Myometrial cell (primary cell): ENCODE measurements around a stretch of chr1.

- RAMPAGE, long total RNA = start-site peak on the minus strand at chr1:120341988-120342070, 29 and 91 reads in 2 replicates
Measured at GRCh38 chr1:120341231-120342362, 73.2 kb upstream of the NBPF8 start.

DNA sequence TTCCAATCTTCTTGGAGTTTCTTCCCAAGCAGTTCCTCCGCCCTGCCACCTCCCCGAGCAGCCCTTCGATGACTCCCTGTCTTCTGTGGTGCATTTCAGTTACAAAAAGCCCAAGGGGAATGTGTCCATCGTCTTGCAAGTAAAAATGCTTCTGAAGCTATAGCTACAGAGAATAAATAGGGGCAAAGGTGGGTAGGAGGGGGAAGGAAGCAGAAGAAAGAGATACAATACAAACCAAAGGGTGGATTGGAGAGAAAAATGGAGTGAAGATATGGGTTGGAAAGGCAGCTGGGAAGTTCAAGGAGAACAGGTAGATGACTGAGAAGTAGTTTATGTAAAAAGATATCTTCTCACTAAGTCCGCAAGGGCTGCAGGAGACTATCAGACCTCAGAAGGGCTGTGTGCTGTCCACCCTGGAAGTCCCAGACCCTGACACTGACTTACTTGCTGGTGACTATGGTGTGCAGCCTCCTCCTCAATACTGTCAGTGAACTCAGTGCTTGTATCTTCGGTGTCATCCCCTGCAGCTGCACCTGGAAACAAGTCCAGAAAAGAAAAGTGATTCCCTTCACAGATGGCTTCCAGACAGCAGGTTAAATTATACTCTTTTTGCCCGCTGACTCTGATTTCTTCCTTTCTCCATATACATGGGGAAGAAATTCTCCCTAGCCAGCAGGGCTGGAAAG, 115.2 kb downstream of the NBPF8 start:
- RAMPAGE, long total RNA = no peak

GRCh38 chr1:120914036-120914673, 24.6 kb downstream of the PPIAL4A start:
- RAMPAGE, long total RNA = no peak

- RAMPAGE, long total RNA = no peak
Measured at GRCh38 chr1:121097606-121098369, 86.4 kb downstream of the FAM72B start.

- RAMPAGE, long total RNA = no peak
Measured at GRCh38 chr1:143699190-143699699, 206.5 kb downstream of the H3-7 start.

DNA sequence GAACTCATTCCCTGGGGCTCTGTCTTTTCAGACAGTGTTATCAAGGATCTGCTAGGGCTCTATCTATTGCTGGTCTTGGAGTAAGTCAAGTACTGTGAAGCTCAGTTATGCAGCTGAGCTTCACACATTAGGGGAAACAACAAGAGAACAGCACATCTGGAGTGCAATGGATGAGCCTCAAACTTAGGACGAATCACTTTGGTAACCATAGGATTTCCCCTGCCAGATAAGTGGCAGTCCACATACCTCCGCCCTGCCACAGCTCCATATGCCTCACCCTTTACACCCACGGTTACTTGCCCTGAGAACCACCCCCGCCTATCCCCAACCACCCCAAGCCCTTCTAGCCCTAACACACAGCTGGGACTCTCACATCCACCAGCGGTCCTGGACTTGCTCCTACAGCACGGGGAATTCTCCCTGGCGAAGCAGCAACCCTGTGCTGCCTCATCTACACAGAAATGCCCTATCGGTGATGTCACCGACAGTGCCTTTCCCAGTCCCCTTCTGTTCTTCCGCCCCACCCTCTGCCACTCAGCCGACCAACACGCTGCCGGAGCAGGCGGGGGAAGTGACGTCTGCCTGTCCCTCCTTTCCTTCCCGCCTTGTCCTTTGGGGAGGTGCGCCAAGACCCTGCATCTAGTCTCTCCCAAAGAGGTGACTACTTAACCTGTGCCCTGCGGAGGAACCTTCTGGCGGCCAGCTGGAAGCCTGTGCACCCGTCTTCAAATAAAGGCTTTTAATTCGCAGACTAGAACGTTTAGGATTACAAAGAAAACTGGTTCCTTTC, 185.2 kb downstream of the H3-7 start:
- RAMPAGE, long total RNA = no peak

- RAMPAGE, long total RNA = no peak
Measured at GRCh38 chr1:145169375-145170082, 72.4 kb downstream of the PPIAL4D start.

- RAMPAGE, long total RNA = no peak
Measured at GRCh38 chr1:145287552-145287866, 45.5 kb upstream of the PPIAL4D start.

DNA sequence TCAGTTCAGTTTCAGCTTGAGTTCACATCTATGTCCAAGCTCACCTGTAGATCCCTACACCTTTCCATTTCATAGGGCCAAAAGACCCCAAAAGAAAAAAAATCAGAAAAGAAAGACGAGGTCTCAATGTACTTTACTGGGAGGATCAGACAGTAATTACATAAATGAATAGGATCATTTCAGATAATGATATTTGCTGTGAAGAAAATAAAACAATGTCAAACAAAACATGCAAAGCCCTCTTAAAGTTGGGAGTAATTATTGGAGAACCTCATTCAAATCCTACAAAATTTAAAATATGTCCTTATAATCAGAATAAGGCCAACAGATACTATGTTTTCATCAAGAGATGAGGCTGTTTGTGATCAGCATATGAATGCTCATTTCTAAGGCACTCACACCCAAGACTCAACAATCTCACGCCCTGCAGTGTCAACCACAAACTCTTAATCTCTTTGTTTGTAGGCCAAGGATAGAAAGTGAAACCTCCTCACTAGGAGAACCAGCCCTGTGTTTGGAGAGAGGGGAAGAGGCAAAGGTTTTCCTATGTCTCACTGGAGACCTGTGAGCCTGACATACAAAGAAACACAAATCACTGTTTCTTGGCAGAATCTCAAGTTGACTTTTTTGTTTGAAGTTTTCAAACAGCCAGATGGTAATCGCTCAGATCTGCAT, 16.8 kb downstream of the PDZK1 start:
- RAMPAGE, long total RNA = no peak

GRCh38 chr1:145744525-145744935, 25.2 kb downstream of the CD160 start:
- RAMPAGE, long total RNA = no peak

DNA sequence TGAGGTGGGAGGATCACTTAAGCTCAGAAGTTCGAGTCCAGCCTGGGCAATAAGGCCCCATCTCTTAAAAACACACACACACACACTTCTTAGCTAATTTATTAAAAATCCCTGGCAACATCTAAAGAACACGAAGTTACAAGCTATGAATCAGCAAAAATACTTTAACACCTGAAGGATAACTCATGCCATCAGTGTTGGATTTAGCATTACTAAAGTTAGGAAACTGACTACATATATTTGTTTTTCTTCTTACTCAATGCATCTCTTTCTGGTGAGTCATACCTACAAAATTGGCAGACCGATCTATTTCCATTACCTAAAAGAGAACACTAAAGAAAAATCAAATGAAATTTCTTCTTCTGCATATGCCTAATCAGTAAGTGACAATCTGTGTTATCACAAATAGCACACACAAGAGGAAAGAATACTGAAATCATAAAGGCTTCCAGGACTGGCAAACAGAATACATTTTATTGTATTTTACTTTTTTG, 41.5 kb downstream of the RNF115 start:
- RAMPAGE, long total RNA = no peak

- RAMPAGE, long total RNA = no peak
Measured at GRCh38 chr1:145843526-145843792, 2.0 kb upstream of the NUDT17 start.

DNA sequence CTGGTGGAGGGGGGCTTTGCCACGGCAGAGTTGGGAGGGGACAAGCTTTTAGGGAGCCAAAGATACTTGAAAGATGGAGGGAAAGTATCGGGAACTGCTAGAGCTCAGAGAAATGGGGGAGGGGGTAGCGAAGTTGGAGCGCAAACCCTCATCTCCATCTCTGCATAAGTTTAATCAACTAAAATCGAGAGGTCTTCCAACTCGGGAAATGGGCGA, 323 bp upstream of the PIAS3 start:
- RAMPAGE, long total RNA = no peak

GRCh38 chr1:145896928-145897968, 11.6 kb upstream of the ANKRD35 start:
- RAMPAGE, long total RNA = no peak

GRCh38 chr1:145911059-145911258, 1.1 kb upstream of the ITGA10 start:
- RAMPAGE, long total RNA = no peak

DNA sequence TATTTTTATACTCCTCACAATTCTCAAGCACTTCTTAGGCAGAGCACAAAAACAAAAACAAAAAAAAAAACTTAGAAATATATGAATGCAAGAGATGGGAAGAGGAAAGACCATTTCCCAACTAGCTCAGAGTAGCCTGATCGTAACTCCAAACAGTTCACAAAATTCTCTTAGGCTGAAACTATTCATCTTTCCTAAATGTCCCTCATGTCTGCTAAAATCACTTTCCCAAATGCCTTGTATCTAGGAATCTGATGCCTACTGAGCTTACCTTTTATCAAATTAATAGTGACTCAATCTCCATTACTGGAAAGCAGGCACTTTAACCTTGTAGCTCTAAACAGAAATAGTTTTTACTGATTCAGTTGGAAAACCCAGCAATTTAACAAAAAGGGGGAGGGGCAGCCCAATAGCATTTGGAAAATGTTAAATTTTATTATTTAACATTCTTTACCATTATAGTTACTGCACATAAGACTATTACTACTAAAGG, 4.0 kb downstream of the RBM8A start:
- RAMPAGE, long total RNA = no peak

GRCh38 chr1:145927987-145928448, 734 bp upstream of the RBM8A start:
- RAMPAGE, long total RNA = no peak

DNA sequence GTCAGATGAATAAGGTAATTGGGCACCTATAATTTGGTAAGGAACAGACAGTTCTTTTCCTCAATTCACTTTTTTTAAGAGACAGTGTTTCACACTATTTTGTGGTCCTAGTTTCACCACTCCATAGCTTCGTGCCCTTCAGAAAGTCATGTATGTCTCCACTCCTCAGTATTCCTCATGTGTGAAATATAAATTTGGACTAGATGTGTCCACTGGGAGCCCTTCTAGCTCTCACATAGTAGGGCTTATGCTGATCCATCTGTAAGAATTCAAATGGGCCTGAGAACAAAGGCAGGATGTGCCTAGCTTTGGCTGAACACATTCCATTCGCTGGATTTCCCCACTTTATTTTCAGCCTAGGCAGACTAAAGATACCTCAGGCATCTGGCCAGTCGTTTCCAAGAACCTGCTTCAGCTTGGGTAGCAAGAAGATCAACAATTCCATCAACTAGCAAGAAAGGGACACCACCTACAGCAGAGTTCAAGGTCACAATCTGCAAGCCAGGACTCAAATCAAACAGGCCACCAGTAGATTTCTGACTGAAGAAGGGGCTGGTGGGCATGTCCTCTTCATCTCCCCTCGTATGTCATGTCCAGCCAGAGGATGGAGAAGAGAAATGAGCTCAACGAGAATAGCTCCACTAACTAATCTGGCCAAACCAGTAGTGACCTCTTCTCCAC, 14.4 kb downstream of the TXNIP start:
- RAMPAGE, long total RNA = no peak

GRCh38 chr1:145992448-145993189, 3.8 kb downstream of the TXNIP start:
- RAMPAGE, long total RNA = no peak

GRCh38 chr1:146172544-146173025, 28.0 kb upstream of the NBPF10 start:
- RAMPAGE, long total RNA = no peak